Endometrial microvascular endothelial cells (primary cell): Measurements from ENCODE around the genes SBK1 and NUPR1.

DNA sequence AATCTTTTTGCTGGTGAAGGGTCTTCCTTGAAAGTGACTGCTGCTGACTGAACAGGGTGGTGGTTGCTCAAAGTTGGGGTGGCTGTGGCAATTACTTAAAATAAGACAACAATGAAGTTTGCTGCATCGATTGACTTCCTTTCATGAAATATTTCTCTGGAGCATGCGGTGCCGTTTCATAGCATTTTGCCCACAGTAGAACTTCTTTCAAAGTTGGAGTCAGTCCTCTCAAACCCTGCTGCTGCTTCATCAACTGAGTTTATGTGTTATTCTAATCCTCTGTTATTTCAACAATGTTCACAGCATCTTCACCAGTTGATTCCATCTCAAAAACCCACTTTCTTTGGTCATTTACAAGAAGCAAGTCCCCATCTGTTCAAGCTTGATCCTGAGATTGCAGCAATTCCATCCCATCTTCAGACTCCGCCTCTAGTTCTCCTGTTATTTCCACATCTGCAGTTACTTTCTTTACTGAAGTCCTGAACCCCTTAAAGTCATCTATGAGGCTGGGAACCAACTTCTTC, 51.1 kb upstream of the GSG1L start:
- RAMPAGE, long total RNA, result no peak

DNA sequence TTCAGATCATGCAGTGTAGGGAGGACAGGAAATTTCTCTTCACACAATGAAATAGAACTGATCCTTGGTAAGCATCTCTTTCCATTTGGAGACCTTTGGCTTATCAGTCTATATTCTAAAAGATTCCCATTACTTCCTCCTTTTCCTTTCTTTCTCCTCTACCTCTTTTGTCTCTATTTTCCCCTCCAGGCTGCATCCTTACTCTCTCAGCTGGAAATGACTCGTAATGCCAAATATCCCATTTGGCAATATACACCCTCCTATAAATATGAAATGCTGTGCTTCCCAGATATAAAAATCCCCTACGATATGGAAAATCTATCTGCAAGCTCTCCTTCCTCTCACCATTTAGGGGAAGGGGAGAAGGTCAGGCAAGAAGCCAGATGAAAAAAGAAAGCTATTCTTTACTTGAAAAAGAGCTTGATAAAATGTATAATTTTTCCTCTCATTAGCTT, 40.0 kb downstream of the XPO6 start:
- RAMPAGE, long total RNA, result no peak

DNA sequence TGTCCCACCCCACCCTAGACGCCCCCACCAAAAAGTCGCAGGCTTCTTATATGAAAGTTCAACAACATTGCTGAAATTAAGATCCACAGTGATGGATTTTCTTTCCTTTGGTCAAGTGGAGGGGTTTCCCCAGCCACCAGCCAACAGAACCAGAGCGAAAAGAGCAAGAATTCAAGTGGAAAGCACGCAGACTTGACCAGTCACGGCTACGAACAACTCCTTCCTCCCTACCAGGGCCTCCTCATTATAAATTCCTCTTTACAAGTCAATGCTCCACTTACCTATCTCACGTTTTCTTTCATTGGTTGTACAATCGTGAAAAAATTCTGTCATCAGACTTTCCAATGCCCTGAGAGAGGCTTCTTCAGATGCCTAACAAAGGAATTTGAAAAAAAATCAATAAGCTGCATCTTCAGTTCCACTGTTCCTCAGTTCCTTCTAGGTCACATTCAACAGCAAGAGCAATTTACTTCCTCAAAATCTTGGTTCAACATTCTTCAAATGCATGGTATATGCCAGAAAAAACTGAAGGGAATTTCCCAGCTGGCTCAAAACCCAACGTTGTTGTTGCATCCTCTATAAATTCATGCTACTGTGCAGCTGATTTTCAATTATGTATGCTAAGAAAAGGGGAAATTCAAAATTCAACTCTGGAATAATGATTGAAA, 31.0 kb downstream of the XPO6 start:
- RAMPAGE, long total RNA, result no peak

DNA sequence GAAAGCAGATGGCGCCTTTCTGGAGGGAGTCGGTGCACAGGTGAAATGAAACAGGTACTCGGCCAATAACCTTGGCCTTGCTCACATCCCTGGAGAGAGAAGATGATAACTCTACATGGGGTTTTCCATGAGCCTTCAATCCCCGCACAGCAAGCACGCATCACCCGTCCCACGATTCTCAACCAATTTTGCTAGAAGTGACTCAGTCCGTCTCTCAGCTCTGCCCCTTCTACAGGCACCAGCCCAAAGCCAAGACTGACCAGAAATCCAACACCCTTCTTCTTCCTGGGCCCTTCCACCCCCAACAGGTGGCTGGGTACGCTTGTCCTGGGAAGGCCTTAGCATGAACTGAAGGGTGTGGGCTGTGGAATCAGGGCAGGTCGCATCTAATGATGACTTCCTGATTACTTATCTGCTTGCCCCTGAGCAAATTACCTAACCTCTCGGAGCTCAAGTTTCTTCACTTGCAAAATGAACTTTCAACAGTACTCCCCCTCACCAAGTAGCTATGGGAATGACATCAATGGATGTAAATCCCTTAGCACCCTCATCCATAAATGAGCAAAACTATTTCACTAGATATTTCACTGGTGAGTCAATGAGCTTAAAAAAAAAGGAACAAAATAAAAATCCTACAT, 18.0 kb downstream of the XPO6 start:
- RAMPAGE, long total RNA, result no peak

- RAMPAGE, long total RNA, result no peak
Observed at GRCh38 chr16:28292266-28292919, at the start of gene SBK1. Gene SBK1, plus strand, starts transcription at chr16:28292525.

DNA sequence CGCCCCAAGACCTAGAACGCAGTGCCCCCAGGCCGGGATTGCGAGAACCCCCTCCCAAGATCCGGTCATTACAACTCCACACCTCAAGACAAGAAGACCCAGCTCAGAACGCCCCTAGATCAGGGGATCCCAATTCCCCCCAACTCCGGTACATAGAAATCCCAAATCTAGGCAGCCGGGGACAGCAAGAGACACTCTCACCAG, 497 bp downstream of the SBK1 start:
- RAMPAGE, long total RNA, result no peak

- RAMPAGE, long total RNA, result no peak
Observed at GRCh38 chr16:28498932-28499381, 4.5 kb downstream of the APOBR start.

GRCh38 chr16:28526522-28526857, 12.3 kb downstream of the NUPR1 start:
- RAMPAGE, long total RNA, result no peak

DNA sequence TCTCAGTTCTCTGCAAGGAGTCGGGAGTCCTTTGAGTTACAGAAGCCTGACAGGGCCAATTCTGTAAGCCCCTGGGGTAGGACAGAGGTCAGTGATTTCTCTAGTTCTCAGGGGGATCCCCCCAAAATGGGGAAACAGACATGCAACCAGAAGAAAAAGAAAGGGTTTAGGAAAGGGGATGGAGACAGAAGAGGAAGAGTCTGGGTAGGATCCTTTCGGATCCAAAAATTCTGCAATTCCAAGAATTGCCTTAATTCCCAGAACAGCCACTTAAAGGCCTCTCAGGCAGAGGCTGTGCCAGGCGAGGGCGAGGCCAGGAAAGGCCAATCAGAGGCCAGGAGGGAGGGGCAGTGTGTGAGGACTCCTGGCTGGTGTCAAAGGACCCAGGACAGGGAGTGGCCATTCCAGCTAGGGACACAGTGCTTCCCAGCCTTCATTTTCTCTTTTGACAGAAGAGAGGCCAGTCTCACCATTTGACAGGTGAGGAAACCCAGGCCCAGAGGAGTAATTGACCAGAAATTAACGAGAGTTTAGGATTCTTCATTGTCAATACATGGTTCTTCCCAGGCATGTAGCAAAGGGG, 6.5 kb downstream of the NUPR1 start:
- RAMPAGE, long total RNA, result no peak

DNA sequence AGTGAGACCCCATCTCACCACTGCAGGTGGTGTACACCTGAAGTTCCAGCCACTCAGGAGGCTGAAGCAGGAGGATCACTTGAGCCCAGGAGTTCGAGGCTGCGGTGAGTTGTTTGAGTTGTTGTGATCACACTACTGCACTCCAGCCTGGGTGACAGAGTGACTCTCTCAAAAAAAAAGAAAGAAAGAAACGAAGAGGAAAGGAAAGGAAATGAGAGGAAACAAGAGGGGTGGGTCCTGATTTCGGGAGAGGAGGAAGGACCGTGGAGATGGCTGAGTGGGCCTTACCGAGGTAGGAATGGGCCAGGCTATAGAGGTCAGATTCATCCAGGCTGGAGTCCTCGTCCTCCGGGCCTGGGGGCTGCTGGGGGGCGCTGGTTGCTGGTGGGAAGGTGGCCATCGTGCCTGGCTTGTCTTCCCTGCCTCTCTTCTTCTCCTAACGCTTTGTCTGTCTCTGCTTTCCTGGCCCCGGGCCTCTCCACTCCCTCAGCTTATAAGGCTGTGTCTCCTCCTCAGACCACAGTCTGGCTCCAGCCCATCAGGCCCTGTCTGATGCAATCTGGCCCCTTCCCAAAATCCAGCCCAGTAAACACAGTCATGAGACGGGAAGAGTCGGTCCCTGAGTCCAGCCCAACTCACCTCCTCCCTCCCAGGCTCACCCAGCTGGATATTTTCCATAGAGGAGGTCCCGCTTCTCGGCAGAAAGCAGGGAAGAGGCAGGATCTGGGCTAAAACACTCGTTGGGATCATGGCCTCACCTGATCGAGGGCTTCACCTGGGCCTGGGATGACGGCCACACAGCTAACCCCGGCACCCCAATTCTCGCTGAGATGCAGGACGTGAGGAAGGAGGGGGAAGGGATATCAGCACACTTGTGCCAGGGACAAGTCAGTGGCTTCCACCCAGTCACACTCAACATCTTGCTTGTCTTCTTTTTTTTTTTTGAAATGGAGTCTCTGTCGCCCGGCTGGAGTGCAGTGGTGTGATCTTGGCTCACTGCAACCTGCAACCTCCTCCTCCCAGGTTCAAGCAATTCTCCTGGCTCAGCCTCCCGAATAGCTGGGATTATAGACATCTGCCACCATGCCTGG, at the start of gene NUPR1:
Gene NUPR1 (minus strand): TSS at position 467 of the 1,091 bp plus-strand sequence.
- RAMPAGE, long total RNA, result start-site peak on the minus strand centred at position 489 of the sequence, 104 bp wide, 168 and 60 reads in 2 replicates

DNA sequence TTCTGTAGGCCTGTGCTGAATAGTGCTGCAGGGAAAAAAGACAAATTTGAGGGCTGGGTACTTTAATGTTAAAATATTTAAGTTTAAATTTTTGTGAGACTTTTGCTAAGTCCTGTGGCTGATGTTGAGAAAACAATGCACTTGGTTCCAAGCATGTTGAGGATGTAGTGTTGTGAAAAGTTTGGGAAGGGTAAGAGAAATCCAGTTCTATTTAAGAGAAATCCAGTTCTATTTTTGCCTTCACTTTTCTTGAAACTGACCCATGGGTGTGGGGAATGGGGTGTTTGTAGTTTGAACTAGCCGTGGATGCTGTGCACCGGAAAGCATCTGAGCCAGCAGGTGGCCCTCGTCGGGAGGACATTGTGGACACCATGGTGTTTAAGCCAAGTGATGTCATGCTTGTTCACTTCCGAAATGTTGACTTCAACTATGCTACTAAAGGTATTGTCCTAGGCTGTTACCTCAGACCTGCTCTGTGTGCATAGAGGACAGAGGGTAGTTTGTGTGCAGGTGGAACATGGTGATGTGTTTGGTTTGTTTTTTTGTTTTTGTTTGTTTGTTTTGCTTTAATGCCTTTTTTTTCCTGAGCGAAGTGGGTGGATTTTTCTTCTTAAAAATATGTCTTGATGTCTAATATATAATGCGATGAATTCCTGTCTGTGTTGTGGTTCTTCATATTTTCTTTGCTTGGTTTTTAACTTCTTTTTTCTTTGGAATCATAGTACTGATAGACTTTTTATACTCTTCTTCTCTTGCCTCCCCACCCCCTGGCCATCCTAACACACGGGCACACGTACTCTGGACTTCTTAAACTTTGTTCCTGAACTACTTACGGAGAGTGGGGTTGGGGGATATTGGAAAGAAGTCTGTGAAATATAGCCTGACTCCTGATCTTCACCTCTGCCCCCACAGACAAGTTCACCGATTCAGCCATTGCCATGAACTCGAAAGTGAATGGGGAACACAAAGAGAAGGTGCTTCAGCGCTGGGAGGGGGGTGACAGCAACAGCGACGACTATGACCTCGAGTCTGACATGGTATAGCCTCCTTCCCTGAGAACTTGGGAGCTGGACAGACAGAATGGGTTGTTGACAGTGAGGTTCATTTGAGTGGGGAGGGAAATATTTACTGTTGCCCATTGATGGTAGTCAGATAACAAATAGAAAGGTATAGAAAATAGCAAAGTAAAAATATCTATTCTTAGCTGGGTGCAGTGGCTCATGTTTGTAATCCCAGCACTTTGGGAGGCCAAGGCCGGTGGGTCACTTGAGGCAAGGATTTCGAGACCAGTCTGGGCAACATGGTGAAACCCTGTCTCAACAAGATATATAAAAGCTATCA, 3.6 kb downstream of the ATXN2L start:
- RAMPAGE, long total RNA, result no peak

DNA sequence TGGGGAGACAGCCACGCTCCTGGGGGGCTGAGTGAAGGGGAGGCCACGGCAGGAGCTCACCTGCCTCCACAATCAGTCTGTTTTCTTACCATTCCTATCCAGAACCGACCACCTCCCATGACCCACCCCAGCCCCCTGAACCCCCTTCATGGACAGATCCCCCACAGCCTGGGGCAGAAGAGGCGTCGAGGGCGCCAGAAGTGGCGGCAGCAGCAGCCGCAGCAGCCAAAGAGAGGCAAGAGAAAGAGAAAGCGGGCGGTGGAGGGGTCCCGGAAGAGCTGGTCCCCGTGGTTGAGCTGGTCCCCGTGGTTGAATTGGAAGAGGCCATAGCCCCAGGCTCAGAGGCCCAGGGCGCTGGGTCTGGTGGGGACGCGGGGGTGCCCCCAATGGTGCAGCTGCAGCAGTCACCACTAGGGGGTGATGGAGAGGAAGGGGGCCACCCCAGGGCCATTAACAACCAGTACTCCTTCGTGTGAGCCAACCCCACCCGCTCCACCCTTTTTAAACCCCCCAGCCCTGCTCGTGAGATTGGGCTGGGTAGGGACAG, 4.9 kb upstream of the ATP2A1 start:
- RAMPAGE, long total RNA, result no peak

GRCh38 chr16:28915309-28915684, 9.7 kb downstream of the RABEP2 start:
- RAMPAGE, long total RNA, result no peak

DNA sequence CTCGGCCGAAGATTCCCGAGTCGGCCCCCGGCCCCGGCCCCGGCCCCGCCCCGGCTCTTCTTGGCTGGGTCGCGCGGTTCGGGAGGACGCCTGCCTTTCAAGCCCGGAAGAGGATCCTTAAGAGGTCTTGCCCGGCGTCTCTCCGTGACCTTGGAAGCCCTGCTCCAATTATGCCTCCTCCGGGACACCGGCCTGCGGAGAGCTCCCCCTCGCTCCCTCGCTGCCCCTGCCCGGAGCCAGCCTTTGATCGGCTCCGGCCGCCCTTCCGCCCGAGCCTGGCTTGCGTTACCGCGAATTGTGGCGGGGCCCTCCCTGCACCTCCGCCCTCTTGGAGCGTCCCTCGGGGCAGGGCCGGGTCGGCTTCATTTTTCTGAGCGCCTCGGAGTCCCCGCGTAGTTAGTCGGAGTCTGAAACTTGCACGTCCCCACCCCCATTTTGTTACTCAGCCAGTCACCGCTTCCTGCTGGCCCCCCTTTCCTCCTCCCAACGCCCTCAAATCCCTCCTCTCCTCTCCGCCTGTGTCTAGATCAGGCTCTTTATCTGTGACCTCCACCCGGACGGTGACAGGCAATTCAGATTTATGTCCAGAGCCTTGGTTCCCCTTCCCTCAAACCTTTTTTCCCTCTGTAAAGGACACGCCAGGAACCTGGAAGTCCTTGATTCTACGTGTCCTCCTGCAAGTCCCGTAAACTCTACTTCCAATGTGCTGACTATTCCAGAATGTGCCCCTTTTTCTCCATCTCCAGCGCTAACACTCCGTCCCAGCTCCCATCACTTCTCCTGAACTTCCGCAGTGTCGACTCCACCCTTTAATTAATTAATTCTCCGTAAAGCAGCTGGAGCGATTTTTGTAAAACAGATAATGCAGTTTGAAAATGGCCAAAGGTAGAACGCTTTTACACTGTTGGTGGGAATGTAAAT, 535 bp upstream of the RABEP2 start:
- RAMPAGE, long total RNA, result no peak

DNA sequence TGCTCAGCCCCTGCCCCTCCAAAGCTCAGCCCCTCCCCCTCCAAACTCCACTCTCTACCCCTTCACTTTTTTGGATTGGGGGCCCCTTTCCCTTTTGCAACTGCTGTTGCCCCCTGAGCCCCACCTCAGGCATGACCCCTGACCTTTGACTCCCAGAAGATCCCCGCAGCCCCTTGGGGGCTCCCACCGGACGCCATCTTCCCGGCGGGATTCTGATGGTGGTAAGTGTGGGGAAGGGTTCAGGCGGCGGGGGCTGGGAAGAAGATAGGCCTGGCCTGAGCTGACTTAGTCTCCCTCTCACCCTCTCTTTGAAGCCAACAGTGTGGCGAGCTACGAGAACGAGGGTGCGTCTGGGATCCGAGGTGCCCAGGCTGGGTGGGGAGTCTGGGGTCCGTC, 1.4 kb downstream of the LAT start:
- RAMPAGE, long total RNA, result no peak

- RAMPAGE, long total RNA, result no peak
Observed at GRCh38 chr16:29148162-29148743, 163.4 kb downstream of the LAT start.

DNA sequence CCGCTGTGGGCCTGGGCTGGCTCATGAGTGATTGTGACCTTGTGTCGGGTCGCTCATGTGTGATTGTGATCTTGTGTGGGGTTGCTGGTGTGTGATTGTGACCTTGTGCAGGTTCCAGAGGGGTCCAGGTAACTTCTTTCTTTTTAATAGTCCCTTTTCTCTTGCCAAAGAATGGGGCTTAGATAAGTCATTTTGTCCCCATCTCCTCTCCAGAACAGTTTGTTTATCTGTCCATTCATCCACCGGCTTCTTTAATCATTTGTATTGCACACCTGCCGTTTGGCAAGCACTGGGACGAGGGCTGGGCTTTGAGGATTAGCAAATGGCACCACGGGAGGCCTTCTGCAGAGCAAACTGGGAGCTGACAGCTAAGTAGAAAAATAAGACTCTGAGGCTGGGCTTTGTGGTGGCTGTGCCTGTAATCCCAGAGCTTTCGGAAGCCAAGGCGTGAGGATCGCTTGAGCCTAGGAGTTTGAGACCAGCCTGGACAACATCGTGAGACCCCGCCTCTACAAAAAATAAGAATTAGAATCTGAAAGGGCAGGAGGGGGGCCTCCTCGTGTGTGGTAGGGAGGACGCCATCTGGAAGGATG, 203.9 kb downstream of the NPIPB11 start:
- RAMPAGE, long total RNA, result no peak

- RAMPAGE, long total RNA, result no peak
Observed at GRCh38 chr16:29227864-29228447, 178.6 kb downstream of the NPIPB11 start.

GRCh38 chr16:29262662-29263149, 143.8 kb downstream of the NPIPB11 start:
- RAMPAGE, long total RNA, result no peak

- RAMPAGE, long total RNA, result no peak
Observed at GRCh38 chr16:29271679-29272063, 134.8 kb downstream of the NPIPB11 start.